Diencephalon (tissue), 2 donors: Measurements from ENCODE around the genes FXYD1, GPR42, KRTDAP, PROSER3, KIRREL2 and ZFP14.

GRCh38 chr19:35130585-35131147 is 4.2 kb downstream of the LGI4 start:
- RAMPAGE, long total RNA: no peak

DNA sequence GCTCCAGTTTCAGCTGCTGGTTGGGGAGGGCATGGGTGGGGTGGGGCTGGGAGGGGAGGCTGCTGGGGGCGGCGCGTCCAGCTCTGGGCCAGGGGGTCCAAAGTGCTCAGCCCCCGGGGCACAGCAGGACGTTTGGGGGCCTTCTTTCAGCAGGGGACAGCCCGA is at the start of gene FXYD1:
Gene FXYD1 (plus strand): TSS at position 100 of the 165 bp plus-strand sequence.
- RAMPAGE, long total RNA: start-site peak on the plus strand centred at position 88 of the sequence, 79 bp wide, 161 and 64 reads in 2 replicates

DNA sequence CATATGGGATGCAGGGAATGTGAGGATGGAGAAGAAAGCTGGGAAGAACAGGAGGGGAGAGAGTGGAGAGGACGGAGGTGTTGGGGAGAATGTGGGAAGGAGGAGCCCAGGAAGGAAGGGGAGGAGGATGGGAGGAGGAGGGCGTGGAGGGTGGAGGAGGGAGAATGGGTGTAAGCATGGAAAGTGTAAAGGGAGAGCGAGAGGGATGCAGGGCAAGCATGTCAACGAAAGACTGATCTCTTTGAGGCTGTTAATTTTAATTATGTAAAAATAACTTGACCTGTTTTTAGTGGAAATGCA is 2.0 kb upstream of the FXYD5 start:
- RAMPAGE, long total RNA: no peak

GRCh38 chr19:35259813-35260284 is 8.9 kb upstream of the USF2 start:
- RAMPAGE, long total RNA: no peak

- RAMPAGE, long total RNA: no peak
These were observed 3.0 kb upstream of the HAMP start for GRCh38 chr19:35279279-35279864.

- RAMPAGE, long total RNA: no peak
These were observed 9.0 kb downstream of the CD22 start for GRCh38 chr19:35337641-35338744.

DNA sequence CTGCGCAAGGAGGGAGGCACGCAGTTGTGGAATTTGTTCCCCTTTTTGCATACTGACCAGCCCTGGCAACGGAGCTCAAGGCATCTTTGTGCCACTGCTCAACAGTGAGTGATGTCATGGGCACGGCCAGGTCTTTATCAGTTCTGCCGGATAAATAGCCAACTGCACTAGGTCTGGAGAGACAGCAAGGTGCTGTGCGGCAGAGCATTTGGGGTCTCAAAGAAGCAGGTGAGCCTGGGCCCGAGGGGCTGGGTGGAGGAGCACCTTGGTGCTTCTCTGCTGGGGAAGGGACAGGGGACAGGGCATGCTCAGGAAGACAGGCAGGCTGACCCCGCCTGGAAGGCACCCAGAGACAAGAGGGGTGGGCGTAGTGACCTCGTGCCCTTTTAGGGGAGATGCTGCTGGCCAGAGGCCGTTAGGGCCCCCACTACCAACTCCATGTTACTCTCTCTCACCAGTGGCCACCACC is at the start of gene GPR42:
Gene GPR42 (plus strand): TSS at position 178 of the 469 bp plus-strand sequence.
- RAMPAGE, long total RNA: no peak

GRCh38 chr19:35490270-35490968 is at the start of gene KRTDAP:
Gene KRTDAP (minus strand): TSS chr19:35490464.
- RAMPAGE, long total RNA: no peak

GRCh38 chr19:35553521-35554002 is 8.1 kb downstream of the TMEM147 start:
- RAMPAGE, long total RNA: no peak

DNA sequence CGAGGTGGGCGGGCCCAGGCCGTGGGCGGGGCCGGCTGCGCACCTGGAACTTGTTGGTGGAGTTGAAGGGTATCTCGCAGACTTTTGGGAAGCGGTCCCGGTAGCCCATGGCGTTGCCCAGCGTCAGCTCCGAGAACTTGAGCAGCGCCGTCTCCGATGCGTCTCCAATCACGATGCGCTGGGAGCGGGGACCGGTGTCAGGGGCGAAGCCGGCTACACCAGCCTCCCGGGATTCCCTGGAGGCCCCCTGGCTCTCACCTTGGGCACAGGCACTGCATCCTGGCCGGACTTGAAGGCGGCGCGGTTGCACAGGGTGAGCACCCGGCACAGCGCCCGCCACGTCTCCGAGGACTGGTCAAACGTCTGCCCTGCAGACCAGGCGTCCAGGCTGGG is 5.1 kb downstream of the ATP4A start:
- RAMPAGE, long total RNA: no peak

DNA sequence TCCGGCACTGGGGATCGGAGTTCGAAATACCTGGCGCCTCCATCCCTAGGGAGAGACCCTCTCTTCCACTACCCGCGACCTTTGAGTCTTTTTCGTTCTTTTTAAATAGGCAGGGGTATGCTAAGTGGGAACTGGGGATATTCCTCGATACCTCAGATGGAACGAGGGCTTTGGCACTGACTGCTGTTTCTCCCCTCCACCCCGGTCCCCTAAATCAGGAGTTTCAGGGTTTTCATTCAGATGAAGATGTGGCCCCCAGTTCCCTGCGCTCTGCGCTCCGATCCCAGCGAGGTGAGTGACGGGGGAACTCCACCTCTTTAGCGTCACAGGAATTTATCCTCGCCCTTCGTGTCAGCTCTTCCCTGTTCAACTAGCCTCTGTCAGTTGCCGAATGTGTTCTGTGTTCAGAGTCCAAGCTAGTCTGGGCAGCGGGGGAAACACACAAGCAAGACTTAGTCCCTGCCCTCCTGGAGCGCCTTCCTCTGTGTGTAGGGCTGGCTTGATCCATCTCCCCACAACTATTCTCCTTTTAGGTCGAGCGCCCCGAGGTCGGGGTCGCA is 1.5 kb downstream of the KMT2B start:
- RAMPAGE, long total RNA: no peak

DNA sequence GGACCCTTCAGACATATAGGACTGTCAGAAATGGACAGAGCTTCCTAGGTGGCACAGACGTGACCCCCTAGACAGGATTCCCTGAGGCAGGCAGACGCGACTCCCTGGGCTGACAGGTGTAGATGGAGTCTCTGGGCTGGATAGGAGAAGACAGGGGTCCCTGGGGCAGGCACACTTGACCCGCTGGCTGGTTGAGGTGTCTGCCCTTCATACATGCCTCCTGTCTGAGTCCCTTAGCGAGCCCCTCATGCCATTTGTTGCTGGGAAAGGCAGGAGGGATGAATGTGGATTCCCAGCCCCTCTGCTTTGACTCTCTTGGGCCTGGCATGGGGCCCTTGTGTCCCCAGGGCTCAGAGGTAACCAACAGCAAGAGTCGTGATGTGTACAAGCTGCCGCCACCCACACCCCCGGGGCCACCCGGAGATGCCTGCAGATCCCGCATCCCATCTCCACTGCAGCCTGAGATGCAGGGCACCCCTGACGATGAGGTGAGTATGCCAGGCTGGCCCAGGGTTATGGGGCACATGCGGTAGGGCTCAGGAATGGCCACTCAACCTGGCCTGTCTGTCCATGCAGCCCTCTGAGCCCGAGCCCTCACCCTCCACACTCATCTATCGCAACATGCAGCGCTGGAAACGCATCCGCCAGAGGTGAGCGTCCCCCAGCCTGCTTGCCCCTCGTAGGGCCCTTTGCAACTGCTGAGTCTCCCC is 3.0 kb downstream of the HSPB6 start:
- RAMPAGE, long total RNA: no peak

DNA sequence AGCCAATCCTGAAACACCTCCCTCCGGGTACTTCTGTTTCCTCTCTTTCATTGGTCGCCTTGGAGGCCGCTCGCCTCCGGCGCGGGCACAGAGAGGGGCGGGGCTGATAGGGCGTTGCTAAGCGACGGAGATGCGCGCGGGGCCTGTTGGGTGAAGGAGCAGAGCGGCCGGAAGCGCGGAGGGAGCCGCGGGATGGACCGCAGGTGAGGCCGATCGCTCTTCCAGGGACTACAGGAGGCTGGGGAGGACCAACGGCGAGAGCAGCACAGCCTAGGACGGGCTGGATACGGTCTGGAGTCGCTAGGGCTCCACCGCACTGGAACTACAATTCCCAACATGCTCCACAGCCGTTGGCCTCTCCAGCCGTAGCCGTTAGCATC is at the start of gene PROSER3:
Gene PROSER3 (plus strand): TSS at position 153 of the 380 bp plus-strand sequence.
- RAMPAGE, long total RNA: no peak

DNA sequence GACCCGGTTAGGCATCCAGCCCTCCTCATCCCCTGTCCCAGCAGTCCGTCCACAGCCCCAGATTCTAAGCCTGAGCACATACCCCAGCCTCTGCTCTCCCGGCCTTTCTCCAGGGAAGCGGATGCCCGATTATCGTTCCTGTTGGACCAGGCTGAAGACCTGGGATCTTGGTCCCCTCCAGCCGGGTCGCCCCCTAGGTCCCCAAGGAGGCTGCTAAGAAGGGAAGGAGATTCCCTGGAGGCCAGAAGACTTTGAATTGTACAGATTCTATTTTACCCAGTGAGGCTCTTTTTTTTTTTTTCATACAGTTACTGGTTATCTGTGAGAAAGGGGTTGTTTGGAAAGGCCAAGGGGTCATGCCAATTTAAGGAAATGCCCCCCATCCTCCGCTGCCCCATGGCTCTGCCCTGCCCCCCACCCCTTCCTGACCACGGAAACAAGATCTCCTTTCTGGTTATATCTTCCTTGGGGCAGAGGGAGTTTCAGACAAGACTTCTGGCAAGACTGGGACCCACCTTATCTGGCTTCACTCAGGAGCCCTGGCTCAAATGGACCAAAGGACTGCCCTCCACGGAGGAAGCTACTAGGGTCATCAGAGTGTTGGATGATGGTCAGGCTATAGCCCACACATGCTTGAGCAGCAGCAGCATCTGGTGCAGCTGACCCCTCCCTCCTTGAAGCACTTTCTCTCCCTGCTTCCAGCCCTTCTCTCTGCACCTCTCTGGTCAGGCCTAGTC is 6.9 kb upstream of the ARHGAP33 start:
- RAMPAGE, long total RNA: no peak

DNA sequence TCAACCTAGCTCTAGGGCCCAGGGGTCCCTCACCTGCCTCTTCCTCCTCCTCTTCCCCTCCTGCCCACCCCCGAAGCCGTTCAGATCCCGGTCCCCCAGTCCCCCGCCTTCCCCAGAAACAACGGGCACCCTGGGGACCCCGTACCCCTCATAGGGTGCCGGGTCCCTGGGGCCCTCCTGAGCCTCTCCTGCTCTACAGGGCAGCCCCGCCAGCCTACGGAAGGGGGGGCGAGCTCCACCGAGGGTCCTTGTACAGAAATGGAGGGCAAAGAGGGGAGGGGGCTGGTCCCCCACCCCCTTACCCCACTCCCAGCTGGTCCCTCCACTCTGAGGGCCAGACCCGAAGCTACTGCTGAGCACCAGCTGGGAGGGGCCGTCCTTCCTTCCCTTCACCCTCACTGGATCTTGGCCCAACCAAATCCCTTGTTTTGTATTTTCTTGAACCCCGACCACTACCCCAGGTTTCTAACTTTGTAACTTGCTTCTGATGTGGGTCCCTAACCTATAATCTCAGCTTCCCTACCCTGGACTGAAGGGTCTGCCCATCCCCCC is 12.8 kb downstream of the ARHGAP33 start:
- RAMPAGE, long total RNA: no peak

- RAMPAGE, long total RNA: no peak
These were observed at the start of gene KIRREL2 for GRCh38 chr19:35856592-35857643. Gene KIRREL2 (plus strand): TSS chr19:35856911.

DNA sequence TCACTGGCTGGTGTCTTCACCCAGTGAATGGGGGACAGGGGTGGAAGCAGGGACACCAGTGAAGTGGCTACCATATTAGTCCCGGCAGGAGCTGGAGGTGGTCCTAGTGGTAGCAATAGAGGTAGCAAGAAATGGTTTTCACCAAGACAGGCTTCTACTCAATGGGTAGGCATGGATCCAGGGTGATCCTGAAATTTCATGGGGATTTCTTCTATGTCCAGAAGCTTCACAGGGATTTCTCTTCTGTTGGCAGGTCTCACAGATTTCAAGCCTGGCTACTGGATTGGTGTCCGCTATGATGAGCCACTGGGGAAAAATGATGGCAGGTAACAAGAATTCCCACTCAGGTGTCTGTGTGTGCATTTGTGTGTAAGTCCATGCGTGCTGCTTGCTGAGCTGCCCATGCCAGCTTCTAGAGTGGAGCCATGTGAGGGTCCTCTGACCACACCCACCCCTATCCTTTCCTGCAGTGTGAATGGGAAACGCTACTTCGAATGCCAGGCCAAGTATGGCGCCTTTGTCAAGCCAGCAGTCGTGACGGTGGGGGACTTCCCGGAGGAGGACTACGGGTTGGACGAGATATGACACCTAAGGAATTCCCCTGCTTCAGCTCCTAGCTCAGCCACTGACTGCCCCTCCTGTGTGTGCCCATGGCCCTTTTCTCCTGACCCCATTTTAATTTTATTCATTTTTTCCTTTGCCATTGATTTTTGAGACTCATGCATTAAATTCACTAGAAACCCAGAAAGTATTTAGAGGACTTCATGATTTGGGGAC is 10.1 kb downstream of the TBCB start:
- RAMPAGE, long total RNA: no peak

DNA sequence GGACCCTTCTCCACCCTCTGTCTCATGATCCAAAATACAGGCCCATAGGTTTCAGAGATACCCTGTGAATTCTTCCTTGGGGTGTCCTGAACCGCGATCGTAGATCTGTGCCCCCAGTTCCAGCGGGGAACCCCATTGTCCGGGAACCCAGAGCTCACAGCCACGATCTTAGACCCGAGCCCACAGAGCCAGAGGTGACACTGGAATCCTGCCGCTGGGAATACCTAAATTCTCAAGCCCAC is 373 bp downstream of the CAPNS1 start:
- RAMPAGE, long total RNA: no peak

GRCh38 chr19:36151111-36152001 is 891 bp downstream of the COX7A1 start:
- RAMPAGE, long total RNA: no peak

DNA sequence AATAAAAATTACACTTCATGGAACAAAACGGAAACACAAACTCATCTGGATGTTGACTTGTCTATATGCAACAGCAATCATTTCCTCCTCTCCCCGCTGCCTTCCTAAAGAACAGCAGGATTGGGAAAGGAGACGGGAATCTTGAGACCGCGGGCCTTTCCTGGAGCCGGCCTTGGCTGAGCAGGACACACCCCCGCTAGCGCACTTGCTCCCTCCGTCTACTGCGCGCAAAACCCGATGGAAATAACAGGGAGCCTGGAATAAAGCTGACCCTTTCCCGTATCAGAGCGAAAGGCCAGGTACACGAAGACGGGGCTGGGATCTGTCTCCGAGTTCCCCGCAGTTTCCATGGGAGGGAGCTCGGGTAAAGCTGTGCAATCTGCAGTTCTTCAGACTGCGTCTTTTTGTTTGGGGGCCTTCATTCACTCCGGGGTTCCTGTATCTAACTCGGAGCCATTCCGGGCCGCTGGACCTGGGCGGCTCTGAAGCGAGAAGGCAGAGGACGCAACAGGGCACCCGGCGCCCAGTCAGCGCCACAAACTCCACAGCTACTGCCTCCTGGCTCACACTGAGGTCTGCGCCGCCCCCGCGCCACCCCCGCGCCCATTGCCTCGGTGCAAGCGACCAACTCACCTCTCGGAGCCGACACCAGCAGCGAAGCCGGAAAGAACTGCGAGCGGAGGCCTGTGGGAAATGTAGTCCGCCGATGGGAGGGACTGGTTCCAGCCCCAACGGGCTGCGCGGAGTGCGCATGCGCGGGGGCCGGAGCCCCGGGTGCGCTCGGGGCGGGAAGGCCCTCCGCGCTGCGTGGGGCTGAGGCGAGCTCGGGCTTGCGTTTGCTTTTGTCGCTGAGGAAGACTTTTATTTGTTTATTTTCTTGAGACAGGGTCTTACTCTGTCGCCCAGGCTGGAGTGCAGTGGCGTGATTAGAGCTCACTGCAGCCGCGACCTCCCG is at the start of gene ZFP14:
Gene ZFP14 (minus strand): TSS at position 672 of the 955 bp plus-strand sequence.
- RAMPAGE, long total RNA: start-site peak on the minus strand centred at position 656 of the sequence, 25 bp wide, 792 and 846 reads in 2 replicates